ENCODE results near the genes TRAPPC3L, KPNA5 and FAM184A.

DNA sequence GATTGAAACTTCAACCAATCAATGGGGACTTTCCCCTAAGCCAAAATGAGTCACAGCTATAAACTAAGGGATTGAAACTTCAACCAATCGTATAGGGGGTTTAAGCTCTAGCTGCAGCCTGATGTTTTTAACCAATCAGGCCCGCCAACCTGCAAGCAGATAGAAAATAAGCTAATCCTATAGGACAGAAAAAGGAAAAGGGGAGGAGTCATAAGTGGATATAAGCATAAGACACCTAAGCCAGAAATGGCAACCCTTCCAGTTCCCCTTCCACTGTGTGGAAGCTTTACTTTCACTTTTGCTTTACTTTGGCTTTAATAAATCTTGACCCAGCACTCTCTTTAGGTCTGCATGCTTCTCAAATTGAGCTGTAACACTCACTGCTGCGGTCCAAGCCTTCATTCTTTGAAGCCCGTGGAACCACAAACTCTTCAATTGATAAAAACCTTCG, 655.1 kb upstream of the HS3ST5 start:
- PRO-cap, result no peak

DNA sequence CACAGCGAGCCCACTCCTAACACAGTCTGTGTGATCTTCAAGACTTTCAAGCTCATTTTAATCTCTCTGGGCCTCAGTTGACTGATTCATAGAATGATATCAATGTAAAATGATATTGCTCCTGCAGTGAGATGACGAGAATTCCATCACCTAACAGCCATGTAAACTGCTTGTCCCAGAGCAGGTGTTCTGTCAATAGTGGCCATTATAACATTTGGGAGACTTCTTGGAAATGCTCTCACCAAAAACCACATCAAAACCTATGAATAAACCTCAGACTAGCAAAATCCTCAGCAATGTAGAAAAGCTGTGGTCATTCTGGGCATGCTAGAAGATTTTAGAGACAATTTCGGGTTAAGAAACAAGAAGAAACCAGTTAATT, 225.4 kb downstream of the FRK start:
- PRO-cap, result no peak

GRCh38 chr6:116156064-116156667, 30.2 kb upstream of the COL10A1 start:
- PRO-cap, result no peak

DNA sequence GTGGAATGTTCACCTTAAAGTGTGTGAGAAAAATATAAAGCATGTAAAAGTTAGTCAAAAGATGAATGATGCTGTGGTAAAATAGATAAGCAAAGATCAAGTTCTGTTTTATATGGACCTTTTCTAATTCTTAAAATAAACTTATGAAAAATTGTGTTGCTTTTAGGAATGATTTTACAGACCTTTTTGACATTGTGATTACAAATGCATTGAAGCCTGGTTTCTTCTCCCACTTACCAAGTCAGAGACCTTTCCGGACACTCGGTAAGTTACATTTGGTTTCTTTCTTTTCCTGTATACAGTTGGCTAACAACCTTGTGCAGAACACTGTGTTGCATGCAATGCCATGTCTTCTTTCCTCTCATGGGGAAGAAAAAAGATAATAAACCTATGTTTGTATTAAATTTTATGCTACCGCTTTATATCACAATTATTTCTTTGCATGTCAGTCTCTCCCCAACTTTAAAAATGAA, 31.0 kb downstream of the TSPYL4 start:
- PRO-cap, result no peak

- PRO-cap, result no peak
Measured at GRCh38 chr6:116236597-116237213, 17.2 kb downstream of the TSPYL4 start.

DNA sequence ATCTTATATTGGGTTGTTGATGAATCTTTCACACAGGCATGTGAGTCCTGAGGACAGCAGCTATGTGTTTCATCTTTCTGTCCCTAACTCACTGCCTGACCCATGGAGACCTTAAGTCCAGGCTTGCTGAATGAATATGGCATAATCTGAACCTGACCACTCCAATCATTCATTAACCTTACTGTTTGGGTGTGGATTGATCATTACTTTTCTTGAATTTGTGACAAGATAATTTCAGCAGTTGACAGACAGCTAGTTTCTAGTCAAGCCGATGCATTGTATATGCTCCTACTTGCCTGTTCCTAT, 27.3 kb upstream of the TSPYL1 start:
- PRO-cap, result no peak

DNA sequence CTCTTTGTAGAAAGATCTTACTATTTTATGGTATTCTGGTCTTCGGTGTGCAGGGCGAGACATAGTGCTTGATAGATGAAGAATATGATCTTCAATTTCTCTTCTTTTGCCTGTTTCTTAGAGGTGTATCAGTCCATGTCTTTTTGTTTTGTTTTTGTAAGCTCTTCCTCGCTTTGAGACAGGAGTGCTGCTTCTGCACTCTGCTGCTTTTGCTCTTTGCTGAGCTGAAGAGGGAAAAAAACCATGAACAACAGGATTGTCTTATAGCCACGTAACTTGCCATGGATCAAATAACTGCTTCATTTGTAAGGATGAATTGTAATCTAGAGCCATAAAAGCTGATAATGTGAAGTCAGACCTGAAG, at the start of gene TRAPPC3L:
TSS of gene TRAPPC3L (minus strand) at position 233 of the 364 bp plus-strand sequence.
- PRO-cap, result no peak

- PRO-cap, result bidirectional peak, plus-strand start at chr6:116681211, minus-strand start at chr6:116681004
Measured at GRCh38 chr6:116680889-116681713, at the start of gene KPNA5. Gene KPNA5, plus strand, starts transcription at chr6:116681211.

GRCh38 chr6:117603202-117603642, 911 bp upstream of the GOPC start:
- PRO-cap, result no peak

DNA sequence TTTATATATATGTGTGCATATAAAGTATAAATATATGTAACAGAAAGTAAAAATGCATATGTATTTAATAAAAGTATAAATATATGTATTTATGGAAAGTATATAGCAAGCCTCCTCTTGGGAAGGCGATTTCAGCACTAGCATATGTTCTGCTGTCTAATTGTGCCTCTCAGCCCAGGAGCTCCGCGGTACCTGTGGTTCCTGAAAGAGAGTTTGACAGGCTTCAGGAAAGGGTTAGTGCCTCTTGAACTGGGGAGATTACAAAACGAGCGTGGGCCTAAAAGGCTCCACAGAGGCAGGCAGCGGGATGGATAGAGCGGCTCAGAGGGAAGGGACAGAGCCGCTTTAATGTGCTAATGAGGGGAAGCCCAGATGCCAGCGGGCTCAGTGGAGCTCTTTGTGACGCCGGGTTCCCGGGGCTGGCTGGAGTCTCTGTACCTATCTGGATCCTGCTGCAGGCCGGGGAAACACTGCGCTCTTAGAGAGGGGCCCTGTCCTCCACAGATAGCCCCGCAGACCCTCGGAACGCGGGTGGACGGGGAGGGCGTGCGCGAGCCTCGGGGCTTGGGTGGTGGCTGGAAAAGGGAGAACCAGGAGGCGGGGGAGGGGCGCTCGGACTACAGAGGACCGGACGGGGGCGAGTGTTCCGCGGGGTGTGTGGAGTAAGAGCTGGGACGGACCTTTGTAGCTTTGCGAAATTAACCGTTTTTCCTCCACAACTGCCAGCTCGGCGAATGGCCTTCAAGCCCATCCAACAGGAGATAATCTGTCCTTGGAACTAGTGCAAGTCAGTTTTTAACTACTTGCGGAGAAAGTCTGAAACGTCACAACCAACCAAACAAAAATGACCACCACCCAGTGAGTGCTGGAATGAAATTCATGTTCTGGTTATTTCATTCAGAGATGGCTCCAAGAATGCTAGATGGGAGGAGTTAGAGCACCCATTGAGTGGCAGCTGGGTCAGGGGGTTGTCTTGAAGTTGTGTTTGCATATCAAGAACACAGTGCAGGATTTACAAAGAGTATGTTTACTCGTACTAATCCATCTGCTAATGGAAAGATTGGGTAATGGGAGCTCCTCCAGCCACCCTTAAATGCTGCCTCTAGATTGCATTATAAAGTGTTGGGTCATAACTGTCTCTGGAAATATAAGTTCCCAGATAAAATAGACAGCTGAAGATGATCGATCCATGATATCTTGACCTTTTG, 13.0 kb downstream of the SLC35F1 start:
- PRO-cap, result no peak

- PRO-cap, result no peak
Measured at GRCh38 chr6:118012836-118013462, 105.9 kb downstream of the SLC35F1 start.

DNA sequence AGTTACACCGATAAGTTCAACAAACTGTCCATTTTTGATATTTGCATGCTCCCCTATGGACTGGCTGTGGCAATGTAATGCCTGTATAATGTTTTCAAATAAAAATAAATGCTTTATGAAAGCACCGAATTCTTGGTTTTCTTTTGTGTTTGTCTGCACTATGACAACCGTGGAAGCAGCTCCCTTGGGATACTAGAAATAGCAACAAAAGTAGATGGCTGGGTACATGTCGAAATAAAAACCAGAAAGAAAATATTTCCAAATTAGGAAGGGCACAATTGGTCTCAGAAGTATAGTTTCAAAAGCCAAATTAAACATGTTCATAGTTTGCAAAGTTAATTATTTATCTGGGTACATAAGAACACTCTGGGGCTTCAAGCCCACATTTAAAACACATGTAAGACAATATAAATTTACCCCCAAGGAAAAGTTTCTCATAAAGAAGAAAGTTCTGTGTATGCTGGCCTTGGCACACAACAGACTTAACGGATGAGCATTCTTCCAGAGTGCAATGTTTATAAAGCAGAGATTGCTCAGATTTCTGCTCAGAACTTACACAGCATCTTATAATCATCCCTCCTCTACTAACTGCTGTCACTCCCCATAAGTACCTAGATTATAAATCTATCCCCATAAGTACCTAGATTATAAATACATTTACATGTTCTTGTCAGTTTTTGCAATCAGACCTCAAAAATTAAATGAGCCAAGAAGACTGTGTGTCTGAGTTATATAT, 230.4 kb upstream of the PLN start:
- PRO-cap, result no peak

- PRO-cap, result no peak
Measured at GRCh38 chr6:118454573-118455122, 93.4 kb upstream of the PLN start.

- PRO-cap, result no peak
Measured at GRCh38 chr6:118664902-118665505, 13.6 kb upstream of the CEP85L start.

- PRO-cap, result no peak
Measured at GRCh38 chr6:118744448-118745252, 93.3 kb upstream of the CEP85L start.

- PRO-cap, result no peak
Measured at GRCh38 chr6:118833958-118834371, 60.0 kb upstream of the ASF1A start.

GRCh38 chr6:118890851-118891956, 2.7 kb upstream of the ASF1A start:
- PRO-cap, result no peak

GRCh38 chr6:118899403-118900096, 5.6 kb downstream of the ASF1A start:
- PRO-cap, result no peak

DNA sequence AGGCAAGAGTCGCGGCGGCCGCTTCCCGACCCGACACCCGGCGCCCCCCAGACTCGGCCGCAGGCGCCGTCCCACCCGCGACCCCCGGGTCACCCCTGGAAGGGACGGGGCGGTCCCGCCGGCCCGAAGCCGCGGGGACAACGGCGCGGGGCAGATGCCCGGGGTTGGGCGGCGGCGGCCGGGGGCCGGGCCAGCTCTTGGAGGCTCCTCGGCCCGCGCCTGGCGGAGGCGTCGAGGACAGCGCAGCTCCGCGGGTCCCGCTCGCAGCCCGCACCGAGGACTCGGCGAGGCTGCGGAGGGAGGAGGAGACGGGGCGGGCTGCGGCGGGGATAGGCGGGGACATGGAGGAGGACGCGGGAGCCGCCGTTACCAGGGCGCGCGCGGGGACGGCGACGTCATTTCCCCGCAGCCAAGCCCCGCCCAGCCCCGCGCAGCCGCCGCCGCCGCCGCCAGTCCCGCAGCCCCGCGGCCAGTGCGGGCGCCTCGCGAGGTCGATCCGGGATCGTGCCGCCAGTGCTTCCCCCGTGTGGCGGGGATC, at the start of gene FAM184A:
TSS of gene FAM184A (minus strand) at position 292 of the 538 bp plus-strand sequence.
- PRO-cap, result no peak

- PRO-cap, result no peak
Measured at GRCh38 chr6:119193714-119194354, 115.4 kb upstream of the FAM184A start.

Measured in mesothelial cell of epicardium (in vitro differentiated cells).